Cardiac ventricle fibroblast (primary cell): ENCODE measurements around the gene DIPK2A.

- RAMPAGE, long total RNA = no peak
Observed at GRCh38 chr3:141853194-141853574, 23.3 kb upstream of the ATP1B3 start.

- RAMPAGE, long total RNA = no peak
Observed at GRCh38 chr3:141878218-141878890, 1.9 kb downstream of the ATP1B3 start.

DNA sequence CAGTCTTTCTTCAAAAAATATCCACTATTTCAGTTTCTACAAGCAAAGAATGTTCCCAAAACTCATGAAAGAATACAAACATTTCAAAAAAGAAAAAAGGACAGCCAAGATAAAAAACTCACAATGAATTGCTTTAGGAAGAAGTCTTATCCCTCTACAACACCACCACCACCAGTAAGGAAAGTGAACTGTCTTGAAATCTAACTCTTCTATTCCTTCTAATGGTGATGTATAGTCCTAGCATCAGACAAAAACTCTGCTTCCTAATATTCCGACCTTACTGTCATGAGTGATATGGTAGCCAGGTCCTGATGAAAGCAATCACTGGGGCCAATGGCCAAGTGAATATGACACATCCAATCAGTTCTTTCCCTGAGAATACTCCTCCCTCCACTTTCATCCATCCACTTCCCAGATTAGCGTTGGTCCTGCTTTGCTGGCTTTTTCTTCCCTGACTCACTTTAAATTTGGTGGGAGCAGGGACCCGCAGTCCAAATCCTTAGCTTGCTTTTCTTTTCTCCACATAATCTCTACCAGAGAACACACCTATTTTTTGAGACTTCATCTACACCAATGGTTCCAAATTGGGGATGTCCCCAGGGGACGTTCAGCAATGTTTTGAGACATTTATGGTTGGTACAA is 14.7 kb downstream of the GK5 start:
- RAMPAGE, long total RNA = no peak

GRCh38 chr3:142421349-142421831 is 26.4 kb downstream of the XRN1 start:
- RAMPAGE, long total RNA = no peak

- RAMPAGE, long total RNA = no peak
Observed at GRCh38 chr3:142596565-142596757, 268 bp downstream of the PLS1 start.

DNA sequence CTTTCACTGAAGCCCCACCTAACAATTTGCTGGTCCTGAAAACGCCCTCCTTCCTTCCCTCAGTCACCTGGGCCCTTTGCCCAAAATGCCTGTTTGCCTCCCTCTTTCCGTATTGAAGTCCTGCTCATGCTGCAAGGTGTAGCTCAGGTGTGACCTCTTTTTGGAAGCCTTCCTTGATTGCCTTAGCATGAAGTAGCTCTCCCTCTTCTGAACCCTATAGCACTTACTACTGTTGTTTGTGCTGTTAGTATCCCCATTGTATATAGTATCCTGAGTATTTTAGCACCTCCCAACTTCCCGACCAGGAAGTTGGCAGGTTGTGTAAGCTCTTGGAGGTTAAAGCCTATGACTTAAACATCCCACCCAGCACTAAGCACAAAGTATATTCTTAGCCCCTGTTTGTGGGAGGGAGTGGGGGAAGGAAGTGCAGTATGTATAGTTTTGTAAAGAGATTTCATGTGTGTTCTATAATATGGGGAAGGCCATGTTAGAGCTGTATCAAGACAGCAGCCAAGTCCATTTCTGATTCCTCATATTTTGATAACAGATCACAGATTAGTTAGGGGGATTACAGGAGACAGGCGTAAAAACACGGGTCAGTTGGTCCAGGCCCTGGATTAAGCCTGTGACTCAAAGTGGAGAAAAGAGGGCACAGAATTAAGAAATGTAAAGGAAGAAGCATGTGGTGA is 1.9 kb downstream of the PLS1 start:
- RAMPAGE, long total RNA = no peak

DNA sequence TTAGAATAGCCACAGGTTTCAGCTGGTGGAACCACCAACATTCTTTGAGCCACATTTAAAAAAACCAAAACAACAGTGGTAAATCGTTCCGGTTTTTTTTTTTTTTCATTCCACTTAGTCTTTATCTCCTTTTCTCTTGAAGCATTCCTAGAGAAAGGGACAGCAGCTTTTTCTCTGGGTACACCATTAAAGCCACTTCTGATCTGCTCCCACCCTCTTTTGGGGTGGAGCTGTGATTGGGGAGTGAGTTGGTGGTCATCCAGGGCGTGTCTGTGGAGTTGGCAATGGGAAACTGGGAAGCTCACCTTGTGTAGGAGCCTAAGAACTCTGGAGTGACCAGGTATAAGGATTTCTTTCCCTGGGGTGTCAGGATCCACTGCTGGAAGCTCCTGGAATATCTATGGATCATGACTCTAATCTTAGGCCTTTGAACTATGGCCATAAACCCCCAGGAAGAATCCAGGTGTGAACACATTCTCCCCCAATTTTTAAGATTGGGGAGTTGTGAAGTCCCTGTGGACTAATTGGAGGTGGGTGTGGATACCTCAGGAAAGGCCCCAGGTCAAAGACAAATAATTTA is 5.9 kb downstream of the PLS1 start:
- RAMPAGE, long total RNA = no peak

DNA sequence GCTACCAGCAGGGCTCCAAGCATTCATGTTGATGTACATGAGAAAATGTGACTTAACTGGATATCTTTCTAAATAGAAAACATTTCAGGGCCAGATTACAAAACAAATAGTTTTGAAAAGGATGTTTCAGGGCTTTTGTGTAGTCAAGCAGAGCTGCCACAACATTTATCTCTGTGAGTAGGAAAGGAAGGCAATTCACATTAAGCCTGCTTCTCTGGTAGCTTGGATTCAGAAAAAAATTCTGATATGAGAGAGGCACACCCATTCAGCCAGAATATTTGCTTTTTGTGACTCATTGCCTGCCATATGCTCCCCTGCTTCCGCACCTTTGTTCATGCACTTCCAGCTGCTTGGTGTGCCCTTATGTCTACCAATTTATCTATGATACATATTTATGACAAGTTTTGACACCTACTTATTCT is 22.8 kb downstream of the PLS1 start:
- RAMPAGE, long total RNA = no peak

DNA sequence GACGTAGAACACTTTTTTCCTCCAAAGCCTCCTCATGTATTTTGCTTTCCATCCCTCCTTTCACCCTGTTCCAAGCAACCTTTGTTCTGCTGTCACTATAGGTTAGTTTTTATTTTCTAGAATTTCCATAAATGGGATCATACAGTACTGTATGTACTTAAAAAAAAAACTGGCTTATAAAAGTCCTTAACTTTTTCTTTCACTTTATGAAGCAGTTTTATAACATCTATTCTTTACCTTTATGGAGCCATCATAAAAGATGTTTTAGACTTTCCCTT is 26.1 kb downstream of the PLS1 start:
- RAMPAGE, long total RNA = no peak

DNA sequence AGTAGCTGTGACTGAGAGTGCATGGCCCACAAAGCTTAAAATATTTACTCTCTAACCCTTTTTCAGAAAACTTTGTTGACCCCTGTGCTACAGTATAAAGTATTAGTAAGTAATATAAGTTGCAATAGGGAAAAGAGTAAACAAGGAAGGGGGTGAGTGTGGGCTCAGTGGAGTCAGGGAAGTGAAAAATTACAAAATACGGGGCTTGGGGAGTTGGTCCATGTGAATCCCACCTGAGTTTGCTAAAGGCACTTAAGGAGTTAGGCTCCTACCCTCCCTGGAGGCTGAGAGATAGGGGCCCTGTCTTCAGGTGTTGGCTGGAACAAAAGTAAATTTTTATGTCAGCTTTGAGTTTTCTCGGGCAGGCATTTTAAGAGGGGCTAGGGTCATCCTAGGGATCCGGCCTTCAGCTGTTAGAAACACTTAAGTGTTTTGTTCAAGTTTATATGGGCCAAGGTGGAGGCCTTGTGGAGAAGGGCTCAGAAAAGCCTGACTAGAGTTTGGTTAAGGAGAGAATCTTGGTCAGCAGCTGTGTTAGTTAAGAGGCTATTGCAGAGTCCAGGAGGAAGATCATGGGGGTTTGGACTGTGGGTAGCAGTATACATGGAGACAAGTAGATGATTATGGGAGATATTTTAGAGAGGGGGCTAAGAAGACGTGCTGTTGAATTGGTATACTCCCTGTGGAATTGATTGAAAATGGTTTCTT is 8.3 kb downstream of the TRPC1 start:
- RAMPAGE, long total RNA = no peak

GRCh38 chr3:142926697-142926896 is 36.9 kb downstream of the PAQR9 start:
- RAMPAGE, long total RNA = no peak

- RAMPAGE, long total RNA = no peak
Observed at GRCh38 chr3:143028199-143028637, 26.8 kb downstream of the U2SURP start.

DNA sequence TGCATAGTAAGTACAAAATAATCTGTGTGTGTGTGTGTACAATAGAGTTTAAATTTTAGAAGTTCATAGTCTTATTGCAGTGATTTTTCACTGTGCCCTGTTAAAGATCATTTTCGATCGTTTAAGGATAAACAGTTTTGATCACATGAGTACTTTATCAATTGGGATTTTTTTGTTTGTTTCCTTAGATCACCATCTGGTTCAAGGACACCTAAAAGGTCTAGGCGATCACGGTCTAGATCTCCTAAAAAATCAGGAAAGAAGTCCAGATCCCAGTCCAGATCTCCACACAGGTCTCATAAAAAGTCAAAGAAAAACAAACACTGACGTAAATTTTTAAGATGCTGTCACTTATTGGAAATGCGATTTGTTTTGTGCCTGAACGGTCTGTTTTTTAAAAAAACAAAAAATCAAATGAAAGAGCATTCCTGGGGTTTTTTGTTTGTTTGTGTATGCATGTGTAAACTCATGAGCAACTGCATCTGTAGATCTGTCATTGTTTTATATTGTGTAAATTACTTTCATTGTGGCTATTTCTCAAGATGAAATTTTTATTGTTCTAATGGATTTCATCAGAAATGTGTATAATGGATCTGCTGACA is 54.9 kb downstream of the U2SURP start:
- RAMPAGE, long total RNA = no peak

- RAMPAGE, long total RNA = no peak
Observed at GRCh38 chr3:143160269-143160699, 40.7 kb downstream of the CHST2 start.

DNA sequence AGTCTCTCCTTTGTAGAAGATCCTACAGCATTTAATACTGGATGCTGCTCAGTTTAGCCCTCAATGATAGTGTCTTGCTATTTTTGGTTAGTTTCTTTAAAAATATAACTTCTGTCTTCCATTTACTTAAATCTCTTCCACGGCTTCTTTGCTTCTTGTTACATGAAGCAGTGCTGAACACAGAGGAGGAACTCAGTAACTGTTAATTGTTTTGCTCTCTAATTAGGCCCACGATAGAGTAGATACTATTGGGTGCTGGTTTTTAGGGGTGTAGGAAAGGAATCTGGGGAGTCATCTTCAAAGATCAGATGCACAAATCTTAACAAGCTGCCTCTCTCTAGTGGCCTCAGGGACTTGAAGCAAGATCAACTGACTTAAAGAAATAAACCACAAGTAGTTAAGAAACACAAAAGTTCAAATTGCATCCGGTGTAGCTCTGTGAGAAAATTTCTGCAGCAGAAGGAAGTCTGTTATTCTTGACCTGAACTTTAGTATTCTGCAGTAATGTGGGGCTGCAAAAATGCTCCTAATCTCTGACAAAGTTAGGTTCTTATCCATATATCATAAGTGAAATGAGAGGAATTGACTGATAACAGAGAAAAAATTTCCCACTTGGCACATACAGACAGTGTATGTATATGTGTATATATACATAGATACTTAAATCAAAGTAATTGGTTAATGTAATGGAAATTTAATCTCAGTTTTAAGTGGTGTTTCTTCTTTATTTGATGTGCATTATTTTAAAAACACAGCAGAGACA is 51.7 kb downstream of the CHST2 start:
- RAMPAGE, long total RNA = no peak

- RAMPAGE, long total RNA = no peak
Observed at GRCh38 chr3:143517605-143517996, 330.7 kb downstream of the SLC9A9 start.

DNA sequence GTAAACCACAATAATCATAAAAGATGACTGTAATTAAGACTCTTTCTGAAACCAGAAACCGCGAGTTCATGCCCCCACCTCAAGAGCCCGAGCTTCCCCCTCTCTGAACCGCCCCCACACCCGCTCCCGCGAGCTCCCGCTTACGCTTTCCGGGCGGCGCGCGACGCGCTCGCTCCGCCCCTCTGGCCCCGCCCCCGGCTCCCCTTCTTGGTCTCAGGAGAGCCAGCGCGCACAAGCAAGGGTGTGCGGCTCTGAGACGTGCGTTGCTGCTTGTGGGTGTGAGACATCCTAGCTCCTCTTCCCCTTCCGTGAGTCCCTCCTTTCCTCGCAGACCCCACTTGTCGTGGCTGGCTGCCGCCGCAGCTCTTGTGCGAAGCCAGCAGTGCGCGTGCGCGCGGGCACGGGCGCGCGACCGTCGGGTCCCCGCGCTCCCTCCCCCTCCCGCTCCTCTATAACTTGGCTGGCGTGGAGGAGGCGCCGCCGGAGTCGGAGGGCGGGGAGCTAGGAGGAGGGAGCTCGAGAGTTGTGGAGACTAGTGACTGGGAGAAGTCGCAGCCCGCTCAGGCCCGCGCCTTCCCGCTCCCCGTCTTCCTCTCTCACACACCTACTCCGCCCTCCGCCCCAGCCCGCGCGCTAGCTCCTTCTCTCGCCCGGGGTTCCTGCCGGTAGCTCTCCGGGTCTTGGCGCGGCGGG is at the start of gene DIPK2A:
Gene DIPK2A, plus strand, starts transcription at position 232 of the 693 bp plus-strand sequence.
- RAMPAGE, long total RNA = no peak

DNA sequence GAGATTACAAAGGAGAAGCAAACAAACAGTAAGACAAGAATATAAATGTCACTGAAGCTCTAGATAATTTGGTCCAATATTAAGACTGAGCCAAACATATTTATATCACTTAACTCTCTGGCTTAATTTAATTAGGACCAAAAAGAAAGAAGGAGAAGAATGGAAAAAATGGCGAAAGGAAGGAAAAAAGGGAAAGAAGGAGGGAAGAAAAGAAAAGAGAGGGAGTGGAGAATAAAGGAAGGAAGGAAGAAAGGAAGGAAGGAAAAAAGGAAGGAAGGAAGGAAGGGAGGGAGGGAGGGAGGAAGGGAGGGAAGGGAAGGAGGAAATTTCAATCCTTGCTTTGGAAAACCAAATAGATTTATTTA is 202.5 kb downstream of the PLOD2 start:
- RAMPAGE, long total RNA = no peak

- RAMPAGE, long total RNA = no peak
Observed at GRCh38 chr3:146143725-146144503, 17.1 kb downstream of the PLOD2 start.

- RAMPAGE, long total RNA = no peak
Observed at GRCh38 chr3:146159677-146159946, 1.4 kb downstream of the PLOD2 start.